CD14-positive monocyte (primary cell): ENCODE results near the gene BANP.

DNA sequence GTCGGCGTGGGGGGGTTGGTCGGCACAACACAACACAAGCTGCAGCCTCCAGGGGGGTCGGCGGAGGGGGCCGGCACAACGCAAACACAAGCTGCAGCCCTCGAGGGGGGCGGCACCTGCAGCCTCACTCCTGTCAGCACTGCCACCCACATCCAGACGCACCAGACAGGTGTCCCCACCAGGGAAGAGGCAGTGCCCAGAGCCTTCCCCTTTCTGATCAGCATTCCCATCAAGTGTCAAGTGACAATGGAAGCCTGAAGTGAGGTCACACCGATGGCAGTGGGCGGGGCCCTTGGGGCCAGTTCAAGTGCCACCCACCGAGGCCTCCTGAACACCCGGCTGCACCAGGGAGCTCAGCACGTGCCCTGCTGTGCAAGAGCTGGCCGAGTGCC lies 59.4 kb downstream of the KLHDC4 start:
- CAGE, long polyA plus RNA = no peak

DNA sequence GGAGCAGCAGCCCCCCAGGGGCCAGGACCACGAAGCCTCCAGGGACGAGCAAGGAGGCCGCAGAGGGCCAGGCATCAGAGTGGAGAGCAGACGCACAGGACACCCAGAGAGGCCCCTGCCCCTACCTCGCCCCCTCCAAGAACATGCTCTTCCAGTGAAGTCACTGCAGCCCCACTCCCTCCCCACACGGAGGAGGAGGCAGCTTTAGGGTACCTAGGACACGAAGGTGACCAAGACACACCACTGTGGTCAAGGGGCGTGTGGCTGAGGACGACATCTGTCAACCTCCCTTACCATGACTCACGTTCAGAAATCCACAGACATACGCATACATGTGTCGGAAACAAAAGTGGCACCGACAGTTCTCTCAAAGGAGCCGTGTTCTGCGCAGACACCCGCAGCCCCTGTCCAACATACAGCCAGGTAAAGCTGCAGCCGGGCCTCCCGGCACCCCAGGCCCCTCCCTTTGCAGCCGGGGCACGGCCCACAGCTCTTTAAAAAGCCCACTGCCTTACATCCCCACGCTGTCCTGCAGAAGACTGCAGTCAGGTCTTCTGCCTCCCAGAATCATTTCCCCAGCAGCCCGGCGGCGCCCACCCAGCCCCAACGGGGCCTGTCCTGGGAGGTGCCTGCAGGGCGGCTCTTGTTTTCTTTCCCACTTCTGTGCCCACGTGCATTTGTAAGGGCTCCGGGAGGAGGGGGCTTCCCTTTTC lies 40.4 kb upstream of the KLHDC4 start:
- CAGE, long polyA plus RNA = no peak

DNA sequence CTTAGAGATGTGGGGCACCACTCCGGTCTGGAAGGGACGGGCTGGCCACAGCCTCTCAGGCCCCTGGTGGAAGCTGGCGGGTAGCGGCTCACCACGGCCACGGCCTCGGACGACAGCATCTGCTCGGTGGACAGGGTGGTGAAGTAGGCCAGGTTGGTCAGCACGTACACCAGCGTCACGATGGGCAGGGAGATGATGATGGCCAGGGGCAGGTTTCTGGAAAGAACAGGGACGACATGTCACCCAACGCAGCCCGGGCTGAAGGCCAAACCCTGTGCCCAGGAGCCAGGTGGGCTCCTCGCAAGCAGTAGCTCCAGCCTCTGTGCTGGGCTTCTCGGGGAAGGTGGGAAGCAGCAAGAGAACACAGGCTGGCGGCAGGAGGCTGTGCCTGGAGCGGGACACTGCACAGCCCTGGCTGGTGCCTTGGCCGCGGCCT lies 29.7 kb downstream of the SLC7A5 start:
- CAGE, long polyA plus RNA = no peak

- CAGE, long polyA plus RNA = no peak
Measured at GRCh38 chr16:87843530-87844365, 25.6 kb downstream of the SLC7A5 start.

- CAGE, long polyA plus RNA = no peak
Measured at GRCh38 chr16:87854007-87855001, 15.0 kb downstream of the SLC7A5 start.

- CAGE, long polyA plus RNA = no peak
Measured at GRCh38 chr16:87857859-87858533, 11.3 kb downstream of the SLC7A5 start.

GRCh38 chr16:87858534-87858857 lies 10.8 kb downstream of the SLC7A5 start:
- CAGE, long polyA plus RNA = no peak

DNA sequence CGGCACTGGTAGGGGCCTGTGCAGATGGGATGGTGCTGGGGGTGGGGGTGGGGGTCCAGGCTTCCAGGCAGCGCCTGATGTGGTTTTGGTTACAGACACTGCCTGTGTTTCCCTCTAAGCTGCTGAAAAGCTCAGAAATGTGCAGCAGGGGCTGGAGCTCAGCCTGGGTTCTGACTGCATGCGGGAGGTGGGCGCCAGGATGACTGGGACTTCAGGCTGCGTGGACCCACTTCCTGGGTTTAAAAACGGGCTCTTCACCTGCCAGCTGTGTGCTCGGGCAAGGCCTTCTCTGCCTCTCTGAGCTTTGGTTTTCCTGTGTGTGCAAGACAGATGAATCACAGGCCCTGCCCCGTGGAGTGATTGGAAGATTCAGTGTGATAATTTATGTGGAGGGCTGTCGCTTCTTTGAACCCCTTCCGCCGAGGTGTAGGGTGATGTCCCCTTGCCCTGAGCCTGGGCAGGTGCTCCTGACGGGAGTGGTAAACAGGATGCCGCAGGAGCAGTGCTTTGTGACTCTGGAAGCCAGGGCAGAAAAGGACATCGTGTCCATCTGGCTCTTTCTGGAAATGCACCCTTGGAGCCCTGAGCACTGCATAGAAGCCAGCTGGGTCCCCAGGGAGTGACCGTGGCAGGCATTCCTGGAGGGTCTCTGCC lies 28.3 kb upstream of the SLC7A5 start:
- CAGE, long polyA plus RNA = no peak

DNA sequence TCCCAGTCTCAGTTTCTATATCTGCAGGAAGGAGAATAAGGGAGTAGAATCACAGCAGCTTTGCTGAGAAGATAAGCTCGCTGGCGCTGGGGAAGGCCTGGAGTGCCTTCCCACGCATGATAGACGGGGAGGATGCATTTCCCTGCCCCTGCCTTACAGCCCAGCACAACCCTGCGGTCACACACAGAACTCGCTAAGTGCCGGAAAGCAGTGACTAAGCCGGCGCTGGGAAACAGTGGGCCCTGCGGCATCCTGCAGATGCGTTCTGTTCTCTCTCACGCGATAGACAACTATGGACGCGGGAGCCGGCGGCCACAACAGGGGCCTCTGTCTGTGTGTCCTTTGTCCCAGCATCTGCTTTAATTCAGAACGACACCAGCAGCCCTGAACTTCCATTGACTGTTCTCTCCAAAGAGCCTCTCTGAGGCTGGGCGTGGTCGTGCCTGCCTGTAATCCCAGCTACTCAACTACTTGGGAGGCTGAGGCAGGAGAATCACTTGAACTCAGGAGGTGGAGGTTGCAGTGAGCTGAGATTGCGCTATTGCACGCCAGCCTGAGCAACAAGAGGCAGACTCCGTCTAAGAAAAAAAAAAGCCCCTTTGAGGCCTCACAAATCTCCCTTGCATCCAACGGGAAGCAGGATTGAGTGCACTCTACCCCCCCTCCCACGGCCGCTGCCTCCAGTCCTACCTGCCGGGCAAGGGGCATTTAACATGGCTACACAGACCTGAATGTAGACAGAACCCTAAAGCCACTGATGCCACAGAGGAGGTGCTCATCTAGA lies 4.6 kb downstream of the CA5A start:
- CAGE, long polyA plus RNA = no peak

- CAGE, long polyA plus RNA = no peak
Measured at GRCh38 chr16:87951240-87952140, at the start of gene BANP. BANP (plus strand) TSS chr16:87951434.

DNA sequence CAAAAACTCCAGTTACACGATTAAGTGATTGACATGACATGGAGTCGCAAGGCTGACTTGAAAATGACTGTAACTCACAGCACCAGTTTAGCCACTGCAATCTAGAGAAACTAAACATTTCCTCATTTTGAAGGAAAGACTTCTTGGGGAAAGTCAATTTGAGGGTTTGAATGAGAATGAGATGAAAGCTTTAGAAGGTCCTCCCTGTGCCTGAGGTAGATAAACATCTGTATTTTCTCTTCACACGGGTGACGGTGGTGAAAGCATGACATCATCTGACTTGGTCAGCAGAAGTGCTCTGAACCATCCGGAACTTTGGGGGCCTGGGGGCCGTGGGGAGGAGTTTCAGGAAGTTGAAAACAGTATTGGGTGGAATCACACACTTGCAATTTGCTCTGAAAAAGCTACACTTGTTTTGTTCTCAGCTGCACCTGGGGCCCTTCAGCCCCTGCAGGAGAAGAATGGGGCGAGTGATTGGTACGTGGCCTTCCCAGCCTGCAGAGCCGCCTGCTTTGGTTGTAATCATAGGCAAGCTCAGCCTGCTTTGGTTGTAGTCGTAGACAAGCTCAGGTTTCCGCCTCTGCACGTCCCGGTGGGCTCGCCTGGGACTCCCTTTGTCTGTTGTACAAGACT lies 5.0 kb downstream of the BANP start:
- CAGE, long polyA plus RNA = no peak

DNA sequence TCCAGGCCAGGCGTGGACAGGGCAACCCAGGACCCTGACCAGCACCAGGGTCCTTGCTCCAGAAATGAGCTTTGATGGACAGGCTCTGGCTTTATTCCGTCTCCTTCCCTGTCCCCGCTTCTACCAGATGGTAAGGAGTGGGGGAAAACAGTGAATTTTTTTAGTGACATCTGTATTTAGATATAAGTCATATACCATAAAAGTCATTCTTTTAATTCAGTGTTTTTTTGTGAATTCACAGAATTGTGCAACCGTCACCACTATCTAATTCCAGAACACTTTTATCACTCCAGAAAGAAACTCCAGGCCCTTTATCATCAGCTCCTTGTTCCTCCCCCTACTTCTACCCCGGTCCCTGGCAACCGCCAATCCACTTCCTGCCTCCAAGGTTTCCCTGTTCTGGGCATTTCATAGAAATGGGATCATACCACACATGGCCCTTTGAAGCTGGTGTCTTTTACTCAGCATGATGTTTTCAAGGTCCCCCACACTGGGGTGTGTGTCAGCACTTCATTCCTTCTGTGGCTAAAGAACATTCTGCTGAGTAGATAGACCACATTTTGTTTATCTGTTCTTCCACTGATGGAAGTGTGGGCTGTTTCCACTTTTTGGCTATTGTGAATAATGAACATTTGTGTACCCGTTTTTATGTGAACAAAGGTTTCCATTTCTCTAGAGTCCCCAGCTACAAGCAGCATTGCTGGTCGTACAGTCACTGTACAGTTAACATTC lies 75.9 kb upstream of the ZNF469 start:
- CAGE, long polyA plus RNA = no peak

- CAGE, long polyA plus RNA = no peak
Measured at GRCh38 chr16:88383368-88384116, 783 bp downstream of the ZNF469 start.

GRCh38 chr16:88430494-88431244 lies 22.4 kb upstream of the ZFPM1 start:
- CAGE, long polyA plus RNA = no peak

GRCh38 chr16:88451527-88452454 lies 1.3 kb upstream of the ZFPM1 start:
- CAGE, long polyA plus RNA = no peak

- CAGE, long polyA plus RNA = no peak
Measured at GRCh38 chr16:88453902-88454101, 722 bp downstream of the ZFPM1 start.

GRCh38 chr16:88469438-88470111 lies 16.5 kb downstream of the ZFPM1 start:
- CAGE, long polyA plus RNA = no peak

GRCh38 chr16:88596515-88596932 lies 26.3 kb downstream of the ZC3H18 start:
- CAGE, long polyA plus RNA = no peak

GRCh38 chr16:88634068-88635109 lies 4.0 kb upstream of the IL17C start:
- CAGE, long polyA plus RNA = no peak

DNA sequence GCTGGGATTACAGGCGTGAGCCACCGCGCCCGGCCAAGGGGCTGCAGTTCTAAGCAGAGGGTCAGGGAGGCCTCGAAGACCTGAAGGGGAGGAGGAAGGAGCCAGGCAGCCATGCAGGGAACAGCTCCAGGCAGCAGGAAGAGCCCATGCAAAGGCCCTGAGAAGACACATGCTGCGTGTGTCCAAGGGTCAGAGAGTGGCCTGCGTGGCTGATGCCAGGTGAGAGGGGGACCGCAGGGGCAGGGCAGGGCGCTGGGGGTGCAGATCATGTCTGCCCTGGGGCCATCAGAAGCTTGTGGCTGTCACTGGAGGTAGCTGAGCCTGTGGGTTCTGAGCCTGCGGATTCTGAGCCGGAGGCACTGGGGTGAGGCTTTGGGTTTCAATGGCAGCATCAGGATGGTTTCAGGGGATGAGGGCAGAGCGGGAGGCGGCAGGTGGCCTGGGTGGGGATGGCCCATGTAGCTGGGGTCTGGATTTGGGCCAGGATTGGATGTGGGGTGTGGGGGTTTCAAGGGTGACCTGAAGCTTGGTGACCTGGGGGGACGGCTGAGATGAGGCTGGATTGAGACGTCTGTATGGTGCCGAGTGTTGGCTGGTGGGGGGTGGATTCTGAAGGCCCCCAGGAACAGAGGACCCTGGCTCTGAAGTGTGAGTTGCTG lies 3.7 kb downstream of the IL17C start:
- CAGE, long polyA plus RNA = no peak